Fibroblast of the aortic adventitia (primary cell): ENCODE measurements around a stretch of chr1.

DNA sequence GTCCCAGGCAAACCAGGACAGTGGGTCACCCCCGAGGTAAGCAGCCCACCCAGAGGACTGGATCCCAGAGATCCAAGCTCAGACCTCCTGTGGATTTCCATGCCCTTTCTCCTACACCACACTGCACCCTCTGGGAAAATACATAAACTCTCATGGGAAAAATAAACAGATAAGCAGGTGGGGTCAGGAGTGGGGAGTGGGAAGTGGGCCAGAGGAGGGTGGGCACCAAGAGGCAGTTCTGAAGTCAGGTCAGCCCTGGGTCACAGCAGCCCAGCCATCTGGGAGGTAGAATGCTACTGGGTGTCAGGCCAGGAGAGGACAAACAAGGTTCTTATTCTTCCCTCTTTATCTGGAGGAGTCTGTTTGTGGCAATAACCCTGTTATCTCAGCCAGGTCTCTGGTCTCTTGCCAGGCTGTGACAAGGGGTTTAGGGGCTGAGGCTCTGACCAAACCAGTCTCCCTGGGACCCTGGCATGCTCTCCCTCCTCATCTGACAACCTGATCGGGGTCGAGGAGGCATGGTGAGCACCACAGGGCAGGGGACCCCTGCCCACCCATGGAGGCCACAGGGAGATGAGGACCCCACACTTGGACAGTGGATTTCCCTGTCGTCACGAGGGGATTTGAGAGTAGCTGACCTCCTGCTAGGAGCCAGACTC lies 51.1 kb upstream of the IFFO2 start:
- CAGE, long polyA plus RNA: no peak

- CAGE, long polyA plus RNA: no peak
Observed at GRCh38 chr1:19066779-19067952, 110.7 kb upstream of the IFFO2 start.

GRCh38 chr1:19096395-19096836 lies 113.7 kb downstream of the UBR4 start:
- CAGE, long polyA plus RNA: no peak

DNA sequence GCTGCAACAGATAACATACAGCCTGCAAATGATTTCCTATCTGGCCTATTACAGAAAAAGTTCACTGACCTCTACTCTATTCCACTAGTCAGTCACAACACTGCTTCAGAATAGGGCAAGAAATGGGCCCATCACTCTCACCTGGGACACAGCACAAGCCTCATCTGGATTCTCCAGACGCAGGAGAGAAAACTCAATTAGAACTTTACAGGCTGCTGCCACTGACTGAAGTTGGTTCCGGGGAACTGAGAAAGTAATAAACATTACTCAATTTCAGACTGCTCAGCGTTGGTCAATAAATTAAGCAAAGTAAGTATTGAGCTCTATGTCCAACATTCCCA lies 10.6 kb downstream of the UBR4 start:
- CAGE, long polyA plus RNA: no peak

DNA sequence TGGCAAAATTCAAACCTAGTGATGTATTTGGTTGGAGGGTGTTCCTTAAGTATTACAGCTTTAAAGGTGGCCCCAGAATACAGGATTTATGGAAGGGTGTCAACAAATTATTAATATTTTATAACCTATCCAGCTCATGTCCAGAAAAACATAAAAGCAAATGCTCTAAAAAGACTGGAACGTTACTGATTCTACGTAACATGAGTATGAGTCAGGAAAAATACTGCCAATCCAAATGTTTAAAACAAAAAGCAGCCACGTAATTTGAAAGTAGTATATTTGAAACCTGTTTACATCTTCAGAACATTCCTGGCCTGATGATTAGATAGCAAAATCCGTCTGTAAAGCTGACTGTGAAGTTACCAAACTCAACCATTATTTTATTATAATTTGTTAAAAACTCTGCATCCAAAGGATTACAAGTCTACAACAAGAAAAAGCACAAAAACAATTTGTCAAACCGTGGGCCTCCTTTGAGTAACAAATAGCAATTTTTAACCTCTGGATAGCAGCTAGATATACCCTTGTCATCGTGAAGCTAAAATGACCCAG lies 1.3 kb downstream of the UBR4 start:
- CAGE, long polyA plus RNA: no peak

GRCh38 chr1:19270264-19271077 lies 18.1 kb downstream of the AKR7A3 start:
- CAGE, long polyA plus RNA: no peak

DNA sequence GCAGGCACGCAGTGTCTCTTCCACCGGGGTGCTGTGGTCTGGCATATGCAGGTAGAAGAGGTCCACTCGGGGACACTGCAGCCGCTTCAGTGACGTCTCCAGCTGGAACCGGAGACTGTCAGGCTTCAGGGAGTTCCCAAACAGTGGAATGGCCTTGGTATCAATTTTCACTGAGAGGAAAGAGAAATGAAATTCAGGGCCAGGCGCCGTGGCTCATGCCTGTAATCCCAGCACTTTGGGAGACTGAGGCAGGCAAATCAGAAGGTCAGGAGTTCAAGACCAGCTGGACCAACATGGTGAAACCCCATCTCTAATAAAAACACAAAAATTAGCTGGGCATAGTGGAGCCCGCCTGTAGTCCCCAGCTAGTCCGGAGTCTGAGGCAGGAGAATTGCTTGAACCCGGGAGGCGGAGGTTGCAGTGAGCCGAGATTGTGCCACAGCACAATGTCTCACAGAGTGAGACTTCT lies 2.3 kb downstream of the AKR7A3 start:
- CAGE, long polyA plus RNA: no peak

DNA sequence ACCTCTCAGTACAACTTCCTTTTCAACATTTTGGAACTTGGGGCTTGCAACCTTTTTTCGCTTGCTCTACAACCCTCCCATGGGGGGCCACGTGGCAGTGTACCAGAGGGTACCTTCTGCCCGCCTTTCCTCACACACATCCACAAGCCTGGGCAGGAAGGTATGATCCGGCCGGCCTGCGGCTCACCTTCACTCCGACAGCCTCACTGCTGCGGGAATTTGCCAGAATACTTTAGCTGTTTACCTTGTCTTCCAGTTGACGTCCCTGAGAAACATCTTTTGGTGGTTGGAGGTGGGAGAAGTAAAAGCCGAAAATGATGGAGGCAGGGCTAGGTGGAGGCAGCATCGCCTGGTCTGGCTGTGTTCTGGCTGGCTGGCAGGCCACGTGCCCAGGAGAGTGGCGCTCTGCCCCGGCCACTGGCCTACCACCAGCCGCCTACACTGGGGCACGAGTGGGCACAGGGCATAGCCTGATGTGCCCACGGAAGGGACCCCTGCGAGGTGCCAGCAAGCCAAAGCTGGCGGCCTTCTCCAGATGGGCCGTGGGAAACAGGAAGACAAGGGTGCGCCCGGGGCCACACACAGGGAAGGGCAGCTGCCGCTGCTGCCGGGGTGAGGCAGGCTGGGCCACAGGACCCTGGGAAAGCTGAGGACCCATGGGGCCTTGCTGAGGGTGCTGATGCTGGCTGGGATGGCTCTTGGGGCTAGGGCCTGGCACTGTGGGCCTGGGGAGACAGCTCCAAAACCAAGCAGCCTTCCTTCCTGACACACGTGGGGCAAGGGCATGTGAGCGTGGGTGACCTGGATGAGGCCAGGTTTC lies 40.6 kb downstream of the SLC66A1 start:
- CAGE, long polyA plus RNA: no peak

DNA sequence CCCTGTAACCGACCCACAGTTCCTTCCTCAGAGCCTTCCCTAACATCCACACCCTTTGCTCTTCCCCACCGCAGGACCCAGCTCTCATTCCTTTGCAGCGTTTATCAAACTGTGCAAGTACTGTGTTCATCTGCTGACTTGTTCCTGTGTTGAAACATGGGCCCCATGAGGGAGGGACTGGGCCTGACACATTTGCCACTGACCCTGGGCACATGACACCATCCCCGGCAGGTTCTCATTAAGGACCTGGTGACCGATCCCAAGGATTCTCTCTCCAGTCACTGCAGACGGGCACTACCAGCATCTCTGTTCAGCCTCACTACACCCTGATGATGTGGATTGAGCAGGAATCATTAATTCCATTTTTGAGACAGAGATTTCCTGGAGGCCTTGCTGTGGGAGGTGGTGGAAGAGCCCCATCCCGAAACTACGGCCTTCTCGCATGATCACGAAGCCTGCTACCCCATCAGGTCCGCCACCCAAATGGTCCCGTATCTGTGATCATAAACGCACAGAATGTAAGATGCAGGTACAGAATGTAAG lies 58.7 kb downstream of the SLC66A1 start:
- CAGE, long polyA plus RNA: no peak

GRCh38 chr1:19398363-19398898 lies 86.3 kb downstream of the SLC66A1 start:
- CAGE, long polyA plus RNA: no peak

GRCh38 chr1:19444462-19444702 lies 41.0 kb downstream of the CAPZB start:
- CAGE, long polyA plus RNA: no peak

DNA sequence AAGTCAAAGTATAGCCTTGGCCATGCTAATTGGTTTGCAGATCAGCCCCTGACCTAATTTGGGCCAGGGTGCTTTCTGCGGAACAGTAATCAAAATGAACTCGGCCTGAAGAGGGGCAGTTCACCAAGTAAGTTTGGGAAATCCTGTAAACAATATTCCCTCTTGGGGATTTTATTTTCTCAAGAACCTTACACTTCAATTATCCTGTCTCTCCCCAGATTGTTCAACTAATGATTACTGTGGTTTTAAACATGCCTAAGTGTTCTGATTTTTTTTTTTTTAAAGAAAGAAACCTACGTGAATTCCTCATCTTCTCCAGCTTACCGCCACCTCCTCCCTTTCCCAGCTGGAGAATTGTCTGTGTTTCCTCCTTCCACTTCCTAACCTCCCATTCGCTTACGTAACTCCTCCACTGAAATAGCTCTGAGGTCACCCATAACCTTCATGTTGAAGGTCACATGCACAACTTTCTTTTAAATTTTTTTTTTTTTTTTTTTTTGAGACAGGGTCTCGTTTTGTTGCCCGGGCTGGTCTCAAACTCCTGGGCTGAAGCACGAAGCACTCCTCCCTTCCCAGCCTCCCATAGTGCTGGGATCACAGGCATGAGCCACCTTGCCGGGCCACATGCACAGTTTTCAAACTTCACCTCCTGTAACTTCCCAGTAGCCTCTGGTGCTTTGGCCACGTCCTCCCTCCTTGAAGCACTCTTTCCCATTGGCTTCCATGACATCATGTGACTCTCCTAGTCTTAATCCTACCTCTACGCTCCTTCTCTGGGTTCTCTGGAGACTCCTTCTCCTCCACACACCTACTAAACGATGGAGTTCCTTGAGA lies 9.7 kb upstream of the CAPZB start:
- CAGE, long polyA plus RNA: no peak

- CAGE, long polyA plus RNA: no peak
Observed at GRCh38 chr1:19505287-19506157, 20.2 kb upstream of the CAPZB start.

- CAGE, long polyA plus RNA: no peak
Observed at GRCh38 chr1:19604722-19605488, 8.1 kb downstream of the MICOS10 start.

- CAGE, long polyA plus RNA: no peak
Observed at GRCh38 chr1:19643926-19644057, 319 bp upstream of the NBL1 start.

GRCh38 chr1:19647324-19648469 lies 3.6 kb downstream of the NBL1 start:
- CAGE, long polyA plus RNA: no peak

- CAGE, long polyA plus RNA: no peak
Observed at GRCh38 chr1:19771243-19771740, 28.4 kb downstream of the TMCO4 start.

DNA sequence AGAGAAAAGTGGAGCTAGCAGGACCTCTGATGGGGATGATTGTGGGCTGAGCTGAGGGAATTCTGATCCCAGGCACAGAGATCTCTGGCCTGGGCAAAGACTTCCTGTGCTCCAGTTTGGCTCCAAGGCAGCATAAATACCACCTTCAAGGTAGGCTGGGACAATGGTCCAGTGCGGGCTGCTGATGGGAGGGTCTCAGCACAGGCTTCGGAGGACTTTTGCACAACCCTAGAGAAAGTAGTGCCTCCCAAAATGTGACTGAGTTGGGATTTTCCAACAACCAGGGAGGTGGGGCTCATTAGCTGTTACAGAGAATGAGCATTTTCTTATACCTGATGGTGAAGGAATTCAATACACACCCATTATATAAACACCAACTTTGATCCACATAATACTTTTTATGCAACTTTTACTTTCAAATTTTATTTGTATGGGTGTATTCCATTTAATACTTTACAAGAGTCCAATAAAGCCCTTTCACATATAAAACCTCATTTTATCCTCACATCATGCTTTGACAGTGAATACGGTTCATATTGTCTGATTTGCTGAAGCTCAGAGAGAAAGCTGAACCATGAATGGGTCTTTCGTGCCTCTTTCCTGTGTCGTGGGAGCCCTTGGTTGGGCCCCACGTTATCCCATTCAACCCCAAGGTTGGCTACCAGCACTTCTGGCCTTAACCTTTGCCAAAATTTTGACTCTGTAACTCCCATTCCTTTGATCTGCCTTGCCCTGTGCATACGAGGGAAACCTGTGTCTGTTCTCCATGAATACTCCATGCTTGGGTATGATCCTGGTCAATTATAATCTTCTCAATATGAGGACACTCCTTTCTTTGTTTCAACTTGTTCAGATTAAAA lies 31.3 kb upstream of the RNF186 start:
- CAGE, long polyA plus RNA: no peak

DNA sequence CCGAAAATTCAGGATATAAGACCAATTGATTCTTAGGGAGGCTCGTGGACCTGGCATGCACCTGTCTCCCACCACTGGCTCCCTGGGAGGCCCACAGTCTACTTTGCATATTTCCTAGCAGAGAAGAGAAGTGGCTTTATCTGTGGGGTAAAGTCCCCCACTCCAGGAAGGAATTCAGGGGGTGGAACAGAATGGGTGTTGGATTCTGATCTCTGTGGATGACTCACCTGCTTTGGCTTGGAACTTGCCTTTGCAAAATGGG lies 21.2 kb upstream of the OTUD3 start:
- CAGE, long polyA plus RNA: no peak

DNA sequence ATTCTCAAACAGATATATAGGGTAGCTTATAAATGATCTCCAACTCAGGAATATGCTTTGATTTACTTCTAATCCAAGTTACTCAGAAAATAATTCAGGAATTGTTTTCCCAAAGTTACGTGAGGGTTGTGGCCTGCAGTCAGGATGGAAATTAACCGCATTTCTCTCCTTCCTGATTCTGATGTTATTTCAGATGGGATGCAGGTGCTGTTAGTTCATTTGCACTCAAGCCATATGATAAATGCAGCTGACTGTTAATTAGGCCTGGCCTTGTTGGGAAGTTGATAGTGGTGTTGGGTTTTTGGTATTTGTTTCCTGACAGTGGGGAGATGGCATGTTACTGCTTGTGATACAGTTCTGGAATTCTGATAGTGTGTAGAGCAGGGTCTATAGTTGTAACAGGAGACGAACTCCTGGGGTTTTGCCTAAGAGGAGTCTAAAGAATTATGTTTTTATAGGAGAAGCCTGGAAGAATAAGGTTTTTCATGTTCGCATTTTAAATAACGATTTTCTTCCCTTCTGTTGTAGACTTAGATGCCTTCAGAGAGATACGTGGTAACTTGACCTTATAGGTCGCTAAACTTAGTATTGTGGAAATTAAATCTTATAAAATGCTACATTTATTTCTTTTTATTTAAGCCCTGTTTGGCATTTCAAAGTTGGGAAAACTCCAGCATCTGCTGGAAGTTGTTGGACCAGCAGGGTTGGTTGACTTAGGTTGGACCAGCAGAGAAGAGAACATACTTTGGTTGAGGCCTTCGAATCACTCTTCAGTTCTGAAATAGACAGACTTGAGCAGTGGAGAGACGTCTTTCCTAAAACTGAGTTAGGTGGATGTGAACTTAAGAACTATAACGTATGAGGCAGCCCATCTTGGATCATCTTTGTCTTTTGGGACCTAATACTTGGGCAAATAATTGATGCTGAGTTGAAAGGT lies 15.0 kb downstream of the PLA2G2E start:
- CAGE, long polyA plus RNA: no peak